Endodermal cell (in vitro differentiated cells): ENCODE results near the gene ADAP2.

DNA sequence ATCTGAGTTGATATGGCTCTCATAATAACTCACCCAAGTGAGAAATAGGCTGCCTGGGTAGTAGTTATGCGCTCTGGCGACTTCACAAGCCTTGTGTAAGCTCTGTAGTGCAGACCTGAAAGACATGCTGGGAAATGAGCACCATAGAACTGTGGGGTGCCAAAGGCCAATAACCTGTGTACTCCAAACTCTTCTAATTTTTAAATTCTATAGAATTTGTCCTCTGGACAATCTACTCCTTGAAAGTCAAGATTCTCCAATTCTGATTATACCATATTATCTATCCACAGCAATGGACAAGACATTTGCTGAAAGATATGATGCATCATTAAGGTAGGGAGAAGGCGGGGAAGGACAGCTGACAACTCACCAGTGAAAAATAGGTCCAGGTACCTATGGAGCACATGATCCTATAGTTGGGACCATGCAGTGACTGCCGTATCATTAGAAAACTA, 49.3 kb upstream of the CORO6 start:
- PRO-cap = no peak

DNA sequence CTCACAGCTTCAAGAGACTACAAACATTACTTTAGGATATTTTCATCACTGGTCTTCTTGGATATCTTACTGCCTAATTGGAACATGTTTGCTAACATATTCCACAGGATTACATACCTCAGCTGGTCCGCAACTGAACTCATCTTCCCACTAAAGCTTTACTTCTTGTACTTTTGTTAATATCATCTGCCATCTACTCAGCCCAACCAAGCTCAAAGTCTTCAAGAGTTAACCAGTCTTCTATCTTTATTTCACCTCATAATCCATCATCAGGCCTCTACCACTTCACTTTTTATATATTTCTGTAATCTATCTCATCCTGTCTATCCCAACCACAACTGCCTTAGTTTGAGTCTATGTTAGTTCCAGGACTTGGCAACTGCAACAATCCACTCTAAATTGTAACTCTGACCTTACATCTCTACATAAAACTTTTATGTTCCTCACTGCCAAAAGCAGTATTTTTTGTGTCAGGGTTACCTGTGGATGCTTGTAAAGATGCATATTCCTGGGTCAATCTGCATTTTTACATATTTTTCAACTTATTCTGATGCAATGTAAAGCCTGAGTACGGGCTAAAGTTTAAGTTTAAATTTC, 45.5 kb downstream of the SSH2 start:
- PRO-cap = no peak

- PRO-cap = bidirectional peak, plus-strand start at chr17:29930309, minus-strand start at chr17:29930177
Observed at GRCh38 chr17:29930276-29930415, 118 bp upstream of the SSH2 start.

DNA sequence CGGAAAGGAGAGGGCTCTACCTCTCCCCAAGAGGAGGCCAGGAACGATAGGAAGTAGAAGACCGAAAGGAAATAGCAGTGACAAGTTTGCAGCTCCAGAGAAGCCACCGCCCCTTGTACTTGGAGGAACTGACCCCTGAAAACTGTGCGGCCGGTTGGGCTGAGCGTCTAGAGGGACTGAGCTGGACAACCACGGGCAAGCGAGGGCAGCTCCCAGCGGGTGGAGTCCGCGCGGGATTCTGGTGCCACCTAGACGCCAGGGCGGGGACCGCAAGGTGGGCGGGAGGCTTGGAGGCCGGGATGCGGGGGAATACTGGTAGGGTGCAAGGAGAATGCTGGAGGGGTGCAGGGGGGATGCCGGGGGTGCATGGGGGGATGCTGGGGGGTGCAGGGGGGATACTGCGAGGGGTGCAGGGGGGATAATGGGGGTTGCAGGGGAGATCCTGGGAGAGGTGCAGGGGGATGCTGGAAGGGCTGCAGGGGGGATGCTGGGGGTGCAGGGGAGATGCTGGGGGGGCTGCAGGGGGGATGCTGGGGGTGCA, 1.4 kb upstream of the SLC6A4 start:
- PRO-cap = unidirectional peak, minus-strand start at position 178 of the sequence

- PRO-cap = unidirectional peak, minus-strand start at chr17:30379728
Observed at GRCh38 chr17:30379237-30379997, 690 bp downstream of the CPD start.

- PRO-cap = no peak
Observed at GRCh38 chr17:30423315-30423865, 44.7 kb downstream of the CPD start.

DNA sequence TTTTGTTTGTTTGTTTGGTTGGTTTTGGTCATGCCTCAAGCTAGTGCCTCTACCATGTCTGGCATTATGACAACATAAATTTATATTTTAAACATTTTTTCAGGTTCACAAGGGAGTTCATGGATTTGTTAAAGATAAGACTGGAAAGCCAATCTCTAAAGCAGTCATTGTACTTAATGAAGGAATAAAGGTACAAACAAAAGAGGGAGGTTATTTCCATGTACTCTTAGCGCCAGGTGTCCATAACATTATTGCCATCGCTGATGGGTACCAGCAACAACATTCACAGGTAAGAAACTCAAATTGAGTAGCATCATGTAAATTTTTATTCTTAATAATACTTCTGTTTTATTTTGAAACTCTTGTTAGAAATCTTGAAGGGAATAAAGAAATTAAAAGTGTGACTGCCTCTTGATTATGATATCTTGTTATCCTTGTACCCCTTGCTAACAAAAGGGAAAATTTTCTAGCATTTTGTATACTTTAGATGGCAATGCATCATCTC, 15.4 kb upstream of the GOSR1 start:
- PRO-cap = no peak

- PRO-cap = no peak
Observed at GRCh38 chr17:30519686-30520287, 42.6 kb downstream of the GOSR1 start.

GRCh38 chr17:30921464-30922186, at the start of gene ADAP2:
Gene ADAP2 (plus strand): TSS chr17:30921945.
- PRO-cap = no peak

GRCh38 chr17:30939021-30939711, 17.4 kb downstream of the ADAP2 start:
- PRO-cap = no peak

- PRO-cap = no peak
Observed at GRCh38 chr17:30952873-30953553, 17.8 kb upstream of the RNF135 start.

GRCh38 chr17:31273362-31273989, 23.6 kb downstream of the OMG start:
- PRO-cap = no peak

DNA sequence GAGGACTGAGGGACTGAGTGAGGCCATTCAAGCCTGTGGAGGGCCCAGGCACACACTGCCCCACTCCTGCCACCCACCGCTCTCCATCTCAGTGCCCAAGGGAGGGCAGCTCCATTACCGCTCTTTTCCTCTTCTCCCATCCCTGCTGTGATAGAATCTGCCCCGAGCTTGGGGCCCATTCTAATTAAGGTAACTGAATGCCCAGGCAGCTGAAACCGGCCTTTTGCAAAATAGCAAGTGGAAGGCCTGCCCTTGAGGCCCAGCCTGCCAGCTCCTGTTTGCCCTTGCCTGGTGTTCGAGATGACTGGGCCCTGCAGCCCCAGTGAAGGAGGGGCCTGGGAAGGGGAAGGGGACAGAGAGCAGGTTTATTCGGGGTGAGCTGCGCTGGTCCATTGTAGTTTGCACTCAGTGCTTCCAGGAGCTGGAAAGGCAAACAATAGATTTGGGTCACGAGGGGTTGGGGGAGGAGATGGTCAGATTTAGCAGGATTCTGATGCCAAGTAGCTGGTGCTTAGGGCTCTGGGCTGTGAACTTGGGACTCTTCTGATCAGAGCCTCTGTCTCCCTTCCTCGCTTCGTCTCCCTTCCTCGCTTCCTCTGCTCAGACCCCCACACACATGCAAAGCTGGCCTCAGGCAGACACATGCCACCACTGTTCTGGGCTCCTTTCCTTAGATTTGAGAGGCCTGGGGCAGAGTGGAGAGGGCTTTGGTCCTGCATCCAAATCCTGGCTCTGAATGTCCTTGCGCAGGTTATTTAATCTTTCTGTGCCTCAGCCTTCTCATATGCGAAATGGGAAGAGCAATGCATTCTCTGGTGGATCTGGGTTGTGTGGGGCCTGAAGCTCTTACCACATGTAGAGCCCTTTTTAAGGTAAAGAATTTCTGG, 76.4 kb downstream of the RAB11FIP4 start:
- PRO-cap = bidirectional peak, plus-strand start at position 476 of the sequence, minus-strand start at position 407 of the sequence

GRCh38 chr17:31469661-31470528, 78.4 kb downstream of the RAB11FIP4 start:
- PRO-cap = unidirectional peak, minus-strand start at chr17:31470159

DNA sequence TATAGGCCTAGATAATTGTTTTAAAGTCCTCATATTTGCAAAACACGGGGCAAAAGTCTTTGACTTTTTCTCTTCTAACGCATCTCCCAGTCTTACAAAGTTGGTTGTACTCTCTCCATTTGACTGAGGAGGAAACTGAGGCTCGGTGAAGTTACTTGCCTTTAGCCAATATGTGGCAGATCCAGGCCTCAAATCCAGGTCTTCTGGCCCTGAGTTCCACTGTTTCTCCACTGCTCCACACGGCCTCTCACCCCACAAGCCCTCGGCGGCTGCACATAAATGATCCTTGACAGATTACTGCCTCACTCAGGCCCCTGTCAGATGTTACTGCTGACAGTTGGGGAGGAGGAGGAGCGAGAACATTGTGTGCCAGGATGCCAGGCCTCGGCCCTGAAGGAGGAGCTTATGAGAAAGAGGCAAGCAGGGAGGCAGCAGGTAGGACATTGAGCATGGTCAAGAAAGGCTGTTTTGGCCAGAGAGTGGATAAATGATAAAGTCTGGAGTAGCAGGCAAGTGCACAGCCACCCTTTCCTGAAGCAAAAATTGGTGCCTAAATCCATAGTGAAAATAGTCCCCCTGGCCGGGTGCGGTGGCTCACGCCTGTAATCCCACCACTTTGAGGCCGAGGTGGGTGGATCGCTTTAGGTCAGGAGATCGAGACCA, 88.6 kb downstream of the RAB11FIP4 start:
- PRO-cap = no peak

GRCh38 chr17:31524264-31525347, 133.1 kb downstream of the RAB11FIP4 start:
- PRO-cap = no peak

DNA sequence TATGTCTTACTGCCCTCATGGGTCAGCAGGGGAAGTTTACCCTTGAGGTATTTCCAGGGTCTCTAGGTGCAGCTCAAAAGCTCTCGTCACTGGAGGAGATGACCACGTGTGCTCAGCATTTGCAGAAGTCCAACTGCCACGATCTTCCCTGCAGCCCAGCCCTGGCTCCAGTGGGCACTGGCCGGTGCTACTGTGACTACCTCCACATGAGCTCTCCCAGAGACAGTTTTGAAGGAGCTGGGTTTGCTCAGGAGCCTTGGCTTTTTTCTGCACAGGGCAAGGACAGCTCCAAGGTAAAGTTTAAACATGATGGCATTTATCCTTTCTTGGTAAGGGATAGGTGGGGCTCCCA, 186.1 kb downstream of the RAB11FIP4 start:
- PRO-cap = no peak

- PRO-cap = no peak
Observed at GRCh38 chr17:31762239-31762660, 96.8 kb downstream of the COPRS start.

DNA sequence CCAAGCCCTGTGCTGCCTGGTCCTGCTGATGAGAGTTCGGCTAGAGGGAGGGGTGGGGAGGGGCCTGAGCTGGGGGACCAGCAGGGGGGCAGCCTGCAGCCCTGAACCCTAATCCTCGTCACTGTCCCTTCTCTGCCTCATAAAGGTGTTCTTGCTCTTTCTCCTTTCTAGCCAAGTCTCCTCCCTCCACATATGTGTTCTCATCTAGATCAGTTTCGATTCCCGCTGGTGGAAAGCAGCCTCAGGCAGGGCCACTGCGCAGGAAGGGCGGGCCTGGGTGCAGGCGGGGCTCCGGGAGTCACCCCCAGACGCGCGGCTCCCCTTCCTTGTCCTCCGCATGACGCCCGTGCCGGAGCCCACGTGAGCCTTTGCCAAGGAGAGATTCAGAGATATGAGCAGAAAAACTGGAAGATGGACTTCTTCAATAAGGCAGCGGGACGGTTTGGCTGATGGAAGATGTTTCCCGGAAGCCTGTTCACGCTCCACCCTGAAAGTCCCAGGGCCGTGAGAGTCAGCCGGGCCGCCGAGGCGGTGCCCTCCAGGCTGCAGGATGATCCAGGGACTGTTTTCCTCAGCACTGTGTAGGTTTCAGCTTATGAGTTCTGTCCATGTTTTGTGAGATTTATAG, 14.9 kb upstream of the RHOT1 start:
- PRO-cap = unidirectional peak, plus-strand start at position 207 of the sequence; bidirectional peak, plus-strand start at position 329 of the sequence, minus-strand start at position 342 of the sequence; bidirectional peak, plus-strand start at position 505 of the sequence, minus-strand start at position 444 of the sequence

- PRO-cap = no peak
Observed at GRCh38 chr17:32152132-32152615, 9.9 kb downstream of the RHOT1 start.